Transverse colon (tissue), 4 donors: ENCODE data around the gene PTPN7.

DNA sequence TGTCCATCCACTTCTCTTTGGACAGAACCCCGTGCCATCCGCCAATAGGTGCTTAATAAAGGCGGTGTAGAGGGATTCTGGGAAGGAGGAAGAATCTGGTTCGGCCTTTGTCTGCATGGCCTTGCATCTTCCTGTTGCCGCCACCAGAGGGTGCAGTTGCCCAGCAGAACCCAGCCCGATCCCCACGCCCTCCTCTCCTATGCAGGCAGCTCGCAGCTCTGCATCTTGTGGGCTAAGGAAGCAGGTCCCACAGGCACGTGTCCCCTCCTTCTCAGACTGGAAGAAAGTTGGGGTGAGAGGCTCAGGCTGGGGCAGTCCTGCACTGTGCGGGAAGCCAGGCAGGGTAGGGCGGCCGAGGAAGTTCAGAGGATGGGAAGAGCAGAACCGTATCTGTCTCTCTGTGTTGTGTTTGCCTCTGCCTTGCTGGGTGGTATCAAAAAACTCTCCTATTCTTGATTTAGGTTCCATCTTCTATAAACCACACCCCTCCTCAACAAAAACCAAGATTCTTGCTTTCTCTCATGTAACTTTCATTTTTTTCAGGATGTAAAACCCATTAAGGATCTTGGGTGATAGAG, 20.9 kb downstream of the NAV1 start:
- PRO-cap, result no peak
- RAMPAGE, long total RNA, 4 experiments, result no peak in any of the 4 experiments

GRCh38 chr1:201562823-201563352, 24.0 kb downstream of the NAV1 start:
- PRO-cap, result no peak
- RAMPAGE, long total RNA, 4 experiments, result no peak in any of the 4 experiments

DNA sequence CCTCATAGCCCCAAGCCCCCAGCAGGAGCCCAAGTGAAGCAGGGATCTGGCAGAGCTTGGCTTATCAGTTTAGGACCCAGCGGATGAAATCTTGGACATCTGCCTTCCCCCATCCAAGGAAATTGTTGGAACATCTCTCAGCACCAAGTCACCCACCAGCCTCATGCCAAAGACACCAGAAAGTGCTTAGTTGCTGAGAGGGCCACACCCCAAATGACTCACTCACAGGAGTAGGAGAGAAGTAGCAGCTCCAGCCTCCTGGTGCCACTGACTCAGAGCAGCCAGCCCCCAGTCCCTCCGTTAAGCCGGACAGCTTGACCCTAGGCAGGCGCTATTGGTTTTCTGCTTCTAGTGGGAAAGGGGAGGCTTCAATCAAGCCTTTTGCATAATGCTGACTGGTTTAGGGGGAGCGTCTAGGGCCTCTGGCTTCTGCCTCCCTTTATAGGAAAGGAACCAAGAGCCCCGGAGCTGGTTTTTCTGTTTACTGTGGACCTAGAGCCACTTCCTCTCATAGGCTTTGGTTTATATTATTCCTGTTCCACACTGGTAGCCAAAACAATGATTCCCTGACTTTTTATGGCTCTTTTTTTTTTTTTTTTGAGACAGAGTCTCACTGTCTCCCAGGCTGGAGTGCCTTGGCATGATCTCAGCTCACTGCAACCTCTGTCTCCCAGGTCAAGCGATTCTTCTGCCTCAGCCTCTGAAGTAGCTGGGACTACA, 114.2 kb upstream of the IPO9 start:
- PRO-cap, result bidirectional peak, plus-strand start at position 267 of the sequence, minus-strand start at position 184 of the sequence
- RAMPAGE, long total RNA, 4 experiments, result no peak in any of the 4 experiments

GRCh38 chr1:201724577-201724967, 104.4 kb upstream of the IPO9 start:
- PRO-cap, result no peak
- RAMPAGE, long total RNA, 4 experiments, result no peak in any of the 4 experiments

- PRO-cap, result no peak
- RAMPAGE, long total RNA, 4 experiments, result no peak in any of the 4 experiments
Observed at GRCh38 chr1:201740871-201741166, 88.1 kb upstream of the IPO9 start.

GRCh38 chr1:201810154-201810856, 18.7 kb upstream of the IPO9 start:
- PRO-cap, result no peak
- RAMPAGE, long total RNA, 4 experiments, result no peak in any of the 4 experiments

GRCh38 chr1:201849662-201850613, 21.0 kb downstream of the IPO9 start:
- PRO-cap, result no peak
- RAMPAGE, long total RNA, 4 experiments, result no peak in any of the 4 experiments

DNA sequence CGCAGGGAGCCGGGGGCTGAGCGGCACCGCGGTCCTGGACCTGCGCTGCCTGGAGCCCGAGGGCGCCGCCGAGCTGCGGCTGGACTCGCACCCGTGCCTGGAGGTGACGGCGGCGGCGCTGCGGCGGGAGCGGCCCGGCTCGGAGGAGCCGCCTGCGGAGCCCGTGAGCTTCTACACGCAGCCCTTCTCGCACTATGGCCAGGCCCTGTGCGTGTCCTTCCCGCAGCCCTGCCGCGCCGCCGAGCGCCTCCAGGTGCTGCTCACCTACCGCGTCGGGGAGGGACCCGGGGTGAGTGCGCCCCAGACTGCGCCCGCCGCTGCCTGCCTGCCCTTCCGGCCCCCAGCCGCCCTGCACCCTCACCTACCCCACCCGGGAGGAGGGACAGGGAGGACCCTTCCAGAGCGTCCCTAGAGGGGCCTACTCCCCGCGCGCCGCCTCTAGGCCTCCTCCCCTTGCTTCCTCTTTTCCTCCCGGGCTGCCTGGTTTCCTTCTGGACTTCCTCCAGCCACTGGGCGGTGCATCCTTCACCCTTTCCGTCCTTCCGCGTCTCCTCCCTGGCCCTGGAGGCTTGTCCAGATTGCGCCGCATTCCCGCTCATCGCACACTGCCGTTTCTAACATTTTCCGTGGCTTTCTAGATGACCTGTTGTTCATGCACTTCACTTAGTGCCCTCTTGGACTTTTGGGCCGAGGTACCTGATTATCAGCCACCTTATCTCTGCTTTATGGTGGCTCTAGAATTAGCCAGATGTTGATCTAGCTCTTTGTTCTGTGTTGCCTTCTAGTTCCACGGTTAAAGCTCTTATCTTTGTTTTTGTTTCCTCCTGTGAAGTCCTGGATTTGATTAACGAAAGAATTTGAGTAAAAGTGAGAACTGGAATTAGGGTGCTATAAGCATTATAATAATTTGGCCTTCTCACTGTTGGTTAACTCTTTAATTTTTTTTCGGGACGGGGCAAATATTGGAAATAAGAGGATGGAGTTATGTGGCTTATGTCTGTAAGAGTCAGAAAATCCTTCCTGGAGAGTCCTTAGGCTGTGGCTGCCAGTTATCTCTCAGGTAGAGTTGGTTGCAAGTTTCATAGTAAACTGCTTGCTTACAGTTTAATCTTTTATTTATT, 737 bp downstream of the RNPEP start:
- PRO-cap, result bidirectional peak, plus-strand start at position 576 of the sequence, minus-strand start at position 607 of the sequence
- RAMPAGE, long total RNA, 4 experiments, result no peak in any of the 4 experiments

DNA sequence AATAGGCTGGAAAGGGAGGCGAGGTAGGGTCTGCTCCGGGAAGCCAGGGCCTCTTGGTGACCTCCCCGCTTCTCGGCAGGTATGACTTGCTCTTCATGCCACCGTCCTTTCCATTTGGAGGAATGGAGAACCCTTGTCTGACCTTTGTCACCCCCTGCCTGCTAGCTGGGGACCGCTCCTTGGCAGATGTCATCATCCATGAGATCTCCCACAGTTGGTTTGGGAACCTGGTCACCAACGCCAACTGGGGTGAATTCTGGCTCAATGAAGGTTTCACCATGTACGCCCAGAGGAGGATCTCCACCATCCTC, 13.2 kb upstream of the ELF3 start:
- PRO-cap, result no peak
- RAMPAGE, long total RNA, 4 experiments, result start-site peak on the plus strand in 2 of 4 experiments, centred at positions 145 to 177 of the sequence, 40 to 46 reads per replicate

DNA sequence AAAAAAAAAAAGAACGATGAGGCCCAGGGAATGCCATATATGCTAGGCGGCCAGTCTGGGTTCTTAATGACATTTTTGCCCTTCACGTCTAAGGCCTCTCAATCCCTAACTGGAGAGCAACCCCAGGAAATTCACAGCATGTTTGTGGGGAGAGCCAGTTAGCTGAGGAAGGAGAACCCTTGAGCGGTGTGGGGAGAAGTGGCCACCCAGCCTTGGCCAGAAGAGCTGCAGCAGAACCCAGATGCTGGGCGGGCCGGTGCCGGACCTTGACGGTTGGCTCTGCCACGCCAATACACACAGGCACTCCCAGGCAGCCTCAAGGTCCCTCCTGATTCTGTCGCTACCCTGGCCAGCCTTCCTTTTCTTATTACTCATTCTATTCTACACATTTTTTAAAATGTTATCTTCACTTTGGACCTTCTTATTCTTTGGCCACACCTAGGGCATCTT, 50.6 kb upstream of the GPR37L1 start:
- PRO-cap, result bidirectional peak, plus-strand start at position 331 of the sequence, minus-strand start at position 239 of the sequence
- RAMPAGE, long total RNA, 4 experiments, result no peak in any of the 4 experiments

DNA sequence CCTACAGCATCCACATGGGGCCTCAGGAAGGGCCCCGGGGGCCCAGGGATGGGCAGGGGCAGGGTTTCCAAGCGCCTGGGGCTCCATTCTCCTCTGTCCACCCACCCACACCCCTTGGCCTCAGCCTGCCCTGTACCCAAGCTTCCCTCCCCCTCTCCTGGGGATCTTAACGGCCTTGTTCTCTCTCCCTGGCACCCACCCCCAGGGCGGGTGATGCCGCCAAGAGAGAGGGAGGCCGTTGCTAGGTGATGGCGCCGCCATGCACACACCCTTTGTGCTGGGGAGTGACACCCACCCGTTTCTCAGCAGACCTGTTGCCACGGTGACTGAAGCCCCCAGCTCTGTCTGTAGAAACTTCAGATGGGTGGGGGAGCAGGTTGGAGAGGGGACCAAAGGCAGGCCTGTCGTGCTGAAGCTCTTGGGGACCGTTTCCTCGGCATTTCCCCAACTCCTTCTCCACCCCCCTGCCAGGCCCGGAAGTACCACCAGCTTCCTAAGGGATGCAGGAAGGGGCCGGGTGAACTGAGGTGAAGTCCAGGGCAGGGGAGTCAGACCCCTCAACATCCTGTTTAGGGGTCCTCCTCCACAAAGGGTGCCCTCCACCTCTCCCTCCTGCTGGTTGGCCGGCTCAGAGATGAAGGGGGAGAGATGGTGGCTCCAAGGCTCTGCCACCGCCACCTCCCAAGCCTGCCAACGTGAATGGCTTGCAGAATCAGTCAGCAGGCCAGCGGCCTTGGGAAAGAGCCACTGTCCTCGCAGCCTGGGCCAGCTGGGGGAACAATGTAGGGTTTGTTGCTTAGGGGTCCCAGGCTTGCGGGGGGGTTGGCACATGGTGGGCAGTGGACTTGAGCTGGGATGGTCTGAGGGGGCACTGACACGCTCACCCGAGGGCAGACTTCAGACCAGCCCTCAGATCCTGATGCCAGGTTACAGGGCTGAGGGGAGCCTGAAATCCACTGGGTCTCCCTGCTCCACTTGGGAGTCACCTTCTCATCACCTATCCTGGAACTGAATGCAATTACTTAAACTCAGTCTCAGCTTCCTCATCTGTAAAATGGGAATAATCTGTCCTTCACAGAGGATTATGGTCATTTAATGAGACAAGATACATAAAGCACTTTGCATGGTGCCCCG, 7.9 kb downstream of the GPR37L1 start:
- PRO-cap, result no peak
- RAMPAGE, long total RNA, 4 experiments, result no peak in any of the 4 experiments

GRCh38 chr1:202133059-202133355, 10.3 kb downstream of the GPR37L1 start:
- PRO-cap, result no peak
- RAMPAGE, long total RNA, 4 experiments, result no peak in any of the 4 experiments

- PRO-cap, result no peak
- RAMPAGE, long total RNA, 4 experiments, result no peak in any of the 4 experiments
Observed at GRCh38 chr1:202143387-202143568, 1.3 kb downstream of the ARL8A start.

DNA sequence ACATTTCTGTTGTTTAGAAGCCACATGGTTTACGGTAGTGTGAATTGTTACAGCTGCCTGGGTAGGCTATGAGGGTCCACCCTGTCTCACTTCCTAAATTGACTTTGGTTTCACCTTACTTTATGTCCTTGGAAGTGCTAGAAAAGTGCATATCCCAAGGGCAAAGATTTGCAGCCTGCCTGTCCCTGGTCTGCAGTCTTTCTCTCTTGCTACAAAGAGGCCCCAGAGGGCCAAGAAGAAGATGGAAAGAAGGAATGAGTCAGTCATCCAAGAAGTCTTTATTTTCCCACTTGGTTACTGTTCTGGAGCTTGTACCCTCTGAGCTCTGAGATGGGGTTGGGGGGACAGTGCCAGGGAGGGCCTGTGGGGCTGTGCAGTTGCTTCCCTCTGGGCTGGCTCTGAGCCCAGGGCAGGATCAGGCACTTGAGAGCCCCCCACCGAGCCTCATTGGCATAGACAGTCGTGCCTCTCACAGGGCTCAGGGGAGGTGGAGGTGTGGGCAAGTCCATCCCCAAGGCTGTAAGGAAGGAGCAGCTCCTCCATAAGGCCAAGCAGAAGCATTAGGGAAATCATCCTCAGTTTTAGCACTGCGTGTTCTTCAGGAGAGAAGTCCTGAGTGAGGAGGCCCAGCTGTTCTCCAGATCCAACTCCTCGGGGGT, 2.3 kb upstream of the ARL8A start:
- PRO-cap, result no peak
- RAMPAGE, long total RNA, 4 experiments, result no peak in any of the 4 experiments

DNA sequence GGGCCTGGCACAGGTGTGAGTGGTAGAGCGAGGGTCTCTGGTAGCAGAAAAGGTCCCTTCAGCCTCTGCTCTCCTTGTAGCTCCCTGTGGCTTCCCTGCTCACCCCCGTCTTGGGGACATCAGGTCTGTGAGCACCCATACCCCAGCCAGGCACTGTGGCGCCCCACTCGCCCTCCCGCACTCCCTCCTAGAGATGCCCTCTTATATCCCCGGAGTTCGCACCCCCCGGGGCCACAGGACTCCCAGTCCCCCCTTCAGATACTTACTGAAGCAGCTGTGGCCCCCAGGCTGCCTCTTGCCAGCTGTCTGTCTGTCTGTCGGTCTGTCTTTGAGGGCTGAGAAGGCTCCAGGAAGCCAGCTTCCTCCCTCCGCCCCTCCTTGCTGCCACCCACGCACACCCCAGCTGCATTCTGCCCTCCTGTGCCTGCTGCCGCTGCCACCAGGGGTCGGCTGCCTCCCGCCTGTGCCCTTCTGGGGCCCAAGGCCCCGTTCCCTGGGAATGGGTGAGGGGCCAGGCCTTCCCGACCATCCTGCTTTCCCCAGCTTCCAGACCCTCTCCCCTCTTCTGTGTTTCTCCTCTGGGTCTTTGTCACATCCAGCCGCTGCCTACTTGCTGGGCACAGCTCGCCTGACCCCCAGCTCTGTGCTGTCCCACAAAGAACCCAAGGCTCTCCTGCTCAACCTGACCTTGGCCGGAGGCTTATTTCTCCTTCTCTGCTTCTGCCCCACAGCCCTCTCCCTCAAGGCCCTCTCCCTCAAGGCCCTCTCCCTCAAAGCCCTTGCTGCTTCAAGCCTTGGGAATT, at the start of gene PTPN7:
PTPN7 (minus strand) TSS at position 324 of the 803 bp plus-strand sequence.
- PRO-cap, result bidirectional peak, plus-strand start at position 421 of the sequence, minus-strand start at position 412 of the sequence
- RAMPAGE, long total RNA, 4 experiments, result start-site peak on the minus strand in 2 of 4 experiments, centred at positions 312 to 339 of the sequence, 5 to 22 reads per replicate

DNA sequence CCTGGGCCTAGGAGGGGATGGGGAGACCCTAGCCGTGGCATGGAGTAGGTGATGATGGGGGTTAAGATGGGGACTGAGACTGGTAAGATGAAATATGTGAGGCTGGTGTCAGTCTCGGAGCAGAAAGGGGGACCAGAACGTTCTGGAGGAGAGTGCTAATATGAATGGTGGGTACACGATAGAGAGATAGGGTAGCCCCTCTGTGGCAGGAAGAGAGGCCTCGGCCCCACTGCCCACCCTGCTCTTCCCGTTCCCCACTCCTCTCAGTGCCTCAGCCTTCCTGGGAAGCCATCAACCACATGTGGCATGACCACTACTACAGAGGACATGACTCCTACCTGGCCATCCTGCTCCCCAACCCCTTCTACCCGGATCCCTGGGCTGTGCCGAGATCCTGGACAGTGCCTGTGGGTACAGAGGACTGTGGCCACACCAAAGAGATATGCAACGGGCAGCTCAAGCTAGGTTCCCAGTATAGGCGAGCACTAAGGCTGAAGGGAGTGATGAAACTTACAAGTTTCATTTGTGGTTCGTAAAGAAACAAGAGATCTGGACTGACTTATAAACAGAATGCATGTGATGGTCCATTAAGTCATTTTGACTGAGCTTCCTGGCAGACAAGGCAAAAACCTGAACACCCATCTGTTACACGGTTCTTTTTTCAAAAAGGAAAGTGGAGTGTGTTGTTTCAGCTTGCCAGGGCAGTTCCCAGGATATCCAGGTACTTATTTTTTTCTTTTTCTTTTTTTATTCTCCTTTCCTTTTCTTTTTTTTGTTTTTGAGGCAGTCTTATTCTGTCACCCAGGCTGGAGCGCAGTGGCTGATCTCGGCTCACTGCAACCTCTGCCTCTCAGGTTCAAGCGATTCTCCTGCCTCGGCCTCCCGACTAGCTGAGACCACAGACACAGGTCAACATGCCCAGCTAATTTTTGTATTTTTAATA, 14.4 kb upstream of the LGR6 start:
- PRO-cap, result no peak
- RAMPAGE, long total RNA, 4 experiments, result no peak in any of the 4 experiments

DNA sequence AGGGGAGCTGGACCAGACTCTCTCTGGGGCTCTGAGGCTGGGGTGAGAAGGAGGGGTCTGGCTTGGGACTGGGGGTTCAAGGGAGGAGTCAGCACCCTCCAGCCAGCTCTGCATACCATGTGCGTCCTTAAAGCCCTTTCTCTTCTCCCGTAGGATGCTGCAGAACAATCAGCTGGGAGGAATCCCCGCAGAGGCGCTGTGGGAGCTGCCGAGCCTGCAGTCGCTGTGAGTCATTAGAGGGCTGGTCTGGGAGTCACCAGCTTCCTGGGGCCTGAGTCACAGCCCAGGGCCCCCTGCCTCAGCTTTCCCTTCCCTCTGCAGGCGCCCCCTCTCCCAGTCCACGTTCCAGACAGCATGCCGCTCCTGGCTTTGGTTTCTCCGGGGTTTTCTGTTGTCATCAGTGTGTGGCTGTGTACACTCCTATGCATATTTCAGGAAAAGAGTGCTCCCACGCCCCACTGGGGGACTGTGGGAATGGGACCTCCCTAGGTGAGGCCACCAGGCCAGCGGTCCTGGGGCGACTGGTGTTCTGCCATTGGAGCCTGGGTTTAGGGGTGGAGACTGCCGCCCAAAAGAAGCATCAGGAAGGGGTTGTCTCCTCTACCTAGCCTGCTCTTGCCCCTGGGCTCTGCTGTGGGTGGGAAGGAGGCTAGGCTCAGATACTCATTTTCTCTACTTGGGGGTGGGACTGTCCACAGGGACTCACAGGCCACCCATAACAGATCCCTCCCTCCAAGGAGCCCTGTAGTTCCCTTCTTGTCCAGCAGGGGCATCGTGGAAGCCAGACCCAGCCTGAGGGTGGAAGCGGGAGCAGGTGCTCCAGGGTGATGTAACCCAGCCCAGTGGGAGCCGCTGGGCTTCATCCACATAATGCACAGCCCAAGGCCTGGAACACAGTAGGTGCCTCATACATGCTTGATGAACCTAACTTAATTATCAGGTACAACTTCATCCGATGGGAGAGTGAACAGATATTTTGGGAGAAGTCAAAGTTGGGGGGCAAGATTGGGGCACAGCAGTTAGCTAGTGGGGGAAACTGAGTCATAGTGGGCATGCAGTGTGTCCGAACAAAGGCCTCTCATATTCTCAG, 42.5 kb downstream of the LGR6 start:
- PRO-cap, result no peak
- RAMPAGE, long total RNA, 4 experiments, result no peak in any of the 4 experiments

- PRO-cap, result no peak
- RAMPAGE, long total RNA, 4 experiments, result no peak in any of the 4 experiments
Observed at GRCh38 chr1:202483197-202483699, 134.7 kb downstream of the PPP1R12B start.

GRCh38 chr1:202567660-202568312, 142.5 kb downstream of the SYT2 start:
- PRO-cap, result no peak
- RAMPAGE, long total RNA, 4 experiments, result no peak in any of the 4 experiments

DNA sequence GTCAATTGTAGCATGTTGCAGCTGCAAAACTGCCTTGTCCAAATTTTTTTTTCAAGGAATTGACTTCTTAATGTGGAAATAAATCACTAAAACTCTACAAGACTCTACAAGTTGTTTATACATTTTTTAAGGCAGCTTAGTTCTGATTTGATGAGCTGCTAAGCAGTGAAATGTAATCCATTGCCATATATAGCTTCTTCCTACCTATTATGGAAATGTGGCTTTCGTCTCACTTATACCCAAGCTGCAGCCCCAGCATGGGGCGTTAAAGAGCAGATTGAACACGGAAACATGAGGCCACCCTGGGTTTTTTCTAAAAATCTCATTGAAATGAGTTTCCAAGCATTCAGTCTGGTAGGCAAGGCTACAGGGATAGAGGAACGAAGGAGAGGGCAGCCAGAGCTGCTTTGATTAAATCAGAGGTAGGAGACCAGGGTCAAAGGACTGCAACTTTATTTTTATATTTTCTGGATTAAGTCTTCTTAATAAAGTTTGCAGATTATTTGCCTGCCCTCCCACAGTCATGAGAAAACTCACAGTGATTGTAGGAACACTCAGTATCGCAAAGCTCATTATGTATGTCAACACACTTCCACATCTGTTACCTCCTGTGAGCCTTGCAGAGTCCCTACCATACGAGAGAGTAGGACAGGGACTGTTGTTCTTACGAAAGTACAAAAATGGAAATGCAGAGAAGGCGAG, 132.0 kb downstream of the SYT2 start:
- PRO-cap, result no peak
- RAMPAGE, long total RNA, 4 experiments, result no peak in any of the 4 experiments